Neural progenitor cell (in vitro differentiated cells): ENCODE results near the gene DNAJC16.

- RAMPAGE, long total RNA: no peak
Measured at GRCh38 chr1:13772971-13773406, 73.0 kb downstream of the PRDM2 start.

GRCh38 chr1:13916254-13916888, 216.4 kb downstream of the PRDM2 start:
- RAMPAGE, long total RNA: no peak

DNA sequence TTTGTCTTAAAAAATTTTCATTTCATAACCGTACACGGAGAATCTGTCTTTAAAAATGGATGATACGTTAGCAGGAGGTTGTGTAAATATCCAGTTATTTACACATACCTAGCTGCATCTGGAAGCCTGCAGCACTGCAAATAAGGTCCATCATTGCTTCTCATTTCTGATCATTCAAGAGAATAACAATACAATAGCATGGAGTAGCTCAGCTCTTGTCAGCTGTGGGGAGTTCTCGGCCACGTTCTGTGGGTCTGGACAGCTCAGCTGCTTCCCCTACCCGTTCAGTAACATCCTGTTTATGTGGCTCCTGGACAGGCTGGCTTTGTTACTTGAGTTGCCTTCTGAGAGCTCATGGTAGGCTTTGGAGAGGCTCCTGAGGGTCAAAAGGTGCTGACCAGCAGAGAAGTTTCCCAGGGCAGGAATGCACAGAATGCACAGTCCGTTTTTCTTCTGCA, 35.9 kb downstream of the KAZN start:
- RAMPAGE, long total RNA: no peak

DNA sequence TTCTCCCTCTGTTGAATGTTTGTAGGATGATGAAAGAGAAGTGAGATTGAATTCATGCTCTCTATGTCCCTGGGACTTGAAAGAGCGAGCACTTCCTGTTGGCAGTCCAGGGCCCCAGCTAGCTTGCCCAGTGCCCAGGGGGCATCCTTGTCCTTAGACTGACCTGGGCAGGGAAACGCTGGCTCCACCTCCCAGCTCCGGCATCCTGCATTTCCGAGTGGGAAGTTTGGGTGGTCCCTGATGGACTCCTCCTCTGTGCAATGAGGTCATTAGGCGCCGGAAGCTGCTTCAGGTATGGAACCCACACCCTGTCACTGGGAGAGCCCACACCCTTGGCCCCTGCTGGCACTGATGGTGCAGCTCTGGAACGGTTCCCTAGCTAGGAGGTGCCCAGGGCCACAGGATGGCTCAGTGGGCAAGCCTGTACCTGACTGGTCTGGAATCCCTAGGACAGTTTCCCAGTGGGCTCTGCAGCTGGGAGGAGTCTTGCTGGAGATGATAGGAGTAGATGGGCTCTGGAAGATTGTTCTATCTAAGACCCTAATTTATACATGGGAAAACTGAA, 242.2 kb upstream of the TMEM51 start:
- RAMPAGE, long total RNA: no peak

GRCh38 chr1:14945034-14946370, 208.0 kb upstream of the TMEM51 start:
- RAMPAGE, long total RNA: no peak

DNA sequence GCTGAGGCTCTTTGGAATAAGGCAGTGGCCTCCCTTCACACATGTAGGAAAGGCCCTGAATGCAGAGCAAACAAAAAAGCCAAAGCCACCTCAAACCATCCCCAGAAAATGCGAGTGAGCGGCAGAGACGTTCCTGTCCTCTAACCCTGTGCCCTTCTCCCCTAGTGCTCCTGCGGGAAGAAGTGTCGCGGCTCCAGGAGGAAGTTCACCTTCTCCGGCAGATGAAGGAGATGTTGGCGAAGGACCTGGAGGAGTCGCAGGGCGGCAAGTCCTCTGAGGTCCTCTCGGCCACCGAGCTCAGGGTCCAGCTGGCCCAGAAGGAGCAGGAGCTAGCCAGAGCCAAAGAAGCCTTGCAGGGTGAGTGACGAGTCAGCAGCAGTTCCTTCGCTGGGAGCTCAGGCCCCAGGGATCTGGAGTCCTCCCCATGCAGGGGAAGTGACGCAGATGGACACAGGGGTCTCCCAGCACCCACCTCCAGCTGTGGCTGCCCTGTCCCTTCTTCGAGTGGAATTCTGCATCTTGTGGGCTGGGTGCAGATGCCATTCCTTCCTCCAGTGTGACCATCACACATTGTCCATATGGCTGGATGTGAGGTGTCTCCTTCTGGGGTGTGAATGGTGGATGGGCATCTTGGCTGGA, 192.9 kb upstream of the TMEM51 start:
- RAMPAGE, long total RNA: no peak

- RAMPAGE, long total RNA: no peak
Measured at GRCh38 chr1:15028243-15028509, 125.4 kb upstream of the TMEM51 start.

GRCh38 chr1:15279603-15279908, 32.5 kb downstream of the FHAD1 start:
- RAMPAGE, long total RNA: no peak

DNA sequence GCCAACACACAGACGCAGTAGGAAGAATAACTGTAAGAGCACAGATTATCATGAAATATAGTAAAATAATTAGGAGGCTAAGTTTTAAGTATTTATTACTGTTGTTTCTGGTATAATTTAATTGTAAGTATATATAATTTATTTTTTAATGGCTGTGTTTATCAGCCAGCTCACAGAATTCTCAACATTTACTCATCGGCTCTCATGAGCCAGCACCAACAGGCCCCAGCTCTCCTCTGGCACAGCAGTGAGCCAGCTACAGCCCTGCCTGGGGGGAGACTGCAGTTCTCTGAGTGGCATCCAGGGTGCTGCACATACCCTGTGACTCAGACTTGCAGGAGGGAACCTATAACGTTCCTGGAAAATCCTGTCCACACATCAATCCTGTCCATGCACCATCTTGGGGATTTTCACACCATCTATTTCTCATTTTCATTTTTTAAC, 36.4 kb downstream of the FHAD1 start:
- RAMPAGE, long total RNA: no peak

DNA sequence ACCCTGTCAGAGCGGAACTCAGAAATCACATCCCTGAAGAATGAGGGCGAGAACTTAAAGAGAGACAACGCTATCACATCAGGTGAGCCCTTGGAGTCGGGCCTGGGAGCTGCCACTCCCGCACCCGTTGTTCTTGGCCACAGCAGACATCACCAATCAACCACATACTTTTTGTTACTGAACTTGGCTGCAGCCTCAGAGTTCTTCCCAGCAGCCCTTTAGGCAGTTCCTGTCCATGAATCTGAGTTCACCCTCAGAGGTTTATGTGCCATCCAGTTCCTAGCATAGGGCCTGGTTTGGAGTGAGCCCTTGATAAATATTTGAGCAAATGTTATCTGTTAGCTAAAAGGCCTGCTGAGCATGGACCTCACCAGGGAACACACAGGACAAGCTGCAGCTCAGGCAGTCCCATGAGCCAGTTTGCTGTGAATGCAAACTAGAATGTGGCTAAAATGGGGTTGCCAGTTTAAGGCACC, 61.7 kb downstream of the FHAD1 start:
- RAMPAGE, long total RNA: no peak

GRCh38 chr1:15328730-15329236, 80.9 kb upstream of the EFHD2 start:
- RAMPAGE, long total RNA: no peak

DNA sequence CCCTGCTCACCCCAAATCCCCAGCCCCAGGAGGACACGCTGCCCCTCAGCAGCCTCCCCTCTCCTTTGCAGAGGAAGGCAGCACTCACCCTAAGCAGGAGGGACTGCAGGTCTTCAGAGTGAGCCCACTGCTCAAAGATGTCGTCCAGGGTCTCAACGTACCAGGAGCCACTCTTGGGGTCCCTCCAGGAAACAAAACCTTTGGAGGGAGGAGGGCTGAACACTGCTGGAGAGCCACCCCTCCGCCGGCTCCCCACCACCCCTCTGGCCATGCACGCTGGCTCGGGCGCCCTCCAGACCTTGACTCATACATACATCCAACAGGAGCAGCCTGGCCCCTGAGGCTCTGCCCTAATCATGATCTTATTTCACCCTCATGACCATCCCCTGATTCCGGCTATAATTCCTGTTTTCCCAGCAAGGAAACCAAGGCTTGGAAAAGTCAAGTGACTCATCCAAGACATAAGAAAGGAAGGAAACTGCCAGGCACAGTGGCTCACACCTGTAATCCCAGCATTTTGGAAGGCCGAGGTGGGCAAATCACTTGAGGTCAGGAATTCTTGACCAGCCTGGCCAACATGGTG, 18.0 kb downstream of the CELA2B start:
- RAMPAGE, long total RNA: no peak

- RAMPAGE, long total RNA: no peak
Measured at GRCh38 chr1:15507516-15508296, 16.3 kb downstream of the CASP9 start.

DNA sequence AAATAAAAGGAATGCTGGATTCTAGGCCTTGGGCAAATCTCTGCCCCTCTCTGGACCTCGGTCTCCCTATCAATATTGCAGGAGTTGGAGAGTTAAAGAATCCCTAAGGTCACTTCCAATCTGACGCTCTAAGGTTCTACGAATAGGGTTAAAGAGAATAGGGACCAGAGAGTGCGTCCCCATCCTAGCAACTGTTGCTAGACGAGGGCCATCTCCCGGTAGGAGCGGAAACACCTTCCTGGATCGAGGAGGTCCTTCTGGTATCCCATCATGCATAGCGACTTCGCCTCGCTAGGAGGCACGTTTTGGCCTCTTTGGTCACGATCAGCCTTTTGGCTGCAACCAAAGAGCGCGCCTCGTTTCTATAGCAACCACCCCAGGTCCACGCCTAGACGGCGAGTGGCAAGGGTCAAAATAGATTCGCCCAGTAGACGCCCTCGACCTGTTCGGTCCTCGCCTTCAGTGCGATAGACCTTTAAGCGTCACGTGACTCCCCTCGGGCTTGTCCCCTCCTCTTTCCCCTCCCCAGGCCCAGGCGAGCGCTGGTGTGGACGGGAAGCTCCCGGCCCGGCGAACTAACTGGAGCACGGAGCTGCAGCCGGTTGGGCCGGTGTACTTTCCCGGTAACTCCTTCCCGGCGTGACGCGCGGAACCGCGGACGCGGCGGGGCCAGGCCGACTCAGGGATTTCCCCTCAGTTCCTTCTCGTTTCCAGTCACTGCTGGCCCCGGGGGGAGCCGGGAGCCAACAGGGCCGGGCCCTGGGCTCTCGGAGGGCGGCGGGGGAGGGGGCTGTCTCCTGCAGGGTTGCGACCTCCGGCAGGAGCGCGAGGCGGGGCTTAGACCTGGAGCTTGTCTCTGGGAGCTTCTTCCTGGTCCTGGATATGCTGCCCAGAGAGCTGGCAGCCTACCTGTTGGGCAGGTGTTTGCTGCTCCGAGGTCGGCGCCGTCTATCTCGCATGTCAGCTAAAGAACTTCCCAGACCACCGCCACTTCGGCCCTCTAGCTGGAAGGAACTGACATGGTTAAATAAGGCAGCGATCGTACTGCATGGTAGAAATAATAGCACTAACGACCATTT, at the start of gene DNAJC16:
DNAJC16 (plus strand) TSS at position 513 of the 1,079 bp plus-strand sequence.
- RAMPAGE, long total RNA: start-site peak on the plus strand centred at position 521 of the sequence, 29 bp wide, 98 and 129 reads in 2 replicates

DNA sequence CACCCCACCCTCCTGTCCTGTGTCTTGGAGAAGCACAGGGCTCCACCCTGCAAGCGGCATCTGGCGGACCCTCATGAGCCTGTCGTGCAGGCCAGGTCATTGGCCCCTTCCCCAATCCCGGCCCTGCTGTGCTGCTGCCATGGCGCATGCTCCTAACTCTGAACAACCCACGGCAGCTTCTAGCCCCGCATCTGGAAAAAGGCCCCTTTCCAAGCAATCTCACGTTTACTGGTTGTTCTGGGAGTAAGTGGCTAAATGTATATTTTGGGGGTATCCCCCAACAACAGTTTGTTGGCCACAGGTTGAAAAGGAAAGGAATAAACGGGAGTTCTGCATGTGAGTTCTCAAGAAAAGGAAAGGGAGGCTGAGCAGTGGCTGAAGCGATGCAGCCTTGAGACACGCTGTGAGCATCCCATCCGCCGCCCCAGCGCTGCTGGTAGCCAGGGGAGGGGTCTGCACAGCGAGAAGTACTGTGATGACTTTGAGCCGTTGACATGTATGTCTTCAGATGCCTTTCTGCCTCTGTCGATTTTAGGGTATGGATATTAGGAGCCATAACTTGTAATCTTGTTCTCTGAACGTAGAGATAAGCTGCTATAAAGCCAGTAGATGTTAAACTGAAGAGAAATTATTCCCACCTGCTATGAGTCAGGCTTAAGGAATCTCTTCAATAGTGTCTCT, 16.2 kb downstream of the AGMAT start:
- RAMPAGE, long total RNA: no peak

GRCh38 chr1:15574636-15575251, 10.1 kb downstream of the AGMAT start:
- RAMPAGE, long total RNA: no peak

DNA sequence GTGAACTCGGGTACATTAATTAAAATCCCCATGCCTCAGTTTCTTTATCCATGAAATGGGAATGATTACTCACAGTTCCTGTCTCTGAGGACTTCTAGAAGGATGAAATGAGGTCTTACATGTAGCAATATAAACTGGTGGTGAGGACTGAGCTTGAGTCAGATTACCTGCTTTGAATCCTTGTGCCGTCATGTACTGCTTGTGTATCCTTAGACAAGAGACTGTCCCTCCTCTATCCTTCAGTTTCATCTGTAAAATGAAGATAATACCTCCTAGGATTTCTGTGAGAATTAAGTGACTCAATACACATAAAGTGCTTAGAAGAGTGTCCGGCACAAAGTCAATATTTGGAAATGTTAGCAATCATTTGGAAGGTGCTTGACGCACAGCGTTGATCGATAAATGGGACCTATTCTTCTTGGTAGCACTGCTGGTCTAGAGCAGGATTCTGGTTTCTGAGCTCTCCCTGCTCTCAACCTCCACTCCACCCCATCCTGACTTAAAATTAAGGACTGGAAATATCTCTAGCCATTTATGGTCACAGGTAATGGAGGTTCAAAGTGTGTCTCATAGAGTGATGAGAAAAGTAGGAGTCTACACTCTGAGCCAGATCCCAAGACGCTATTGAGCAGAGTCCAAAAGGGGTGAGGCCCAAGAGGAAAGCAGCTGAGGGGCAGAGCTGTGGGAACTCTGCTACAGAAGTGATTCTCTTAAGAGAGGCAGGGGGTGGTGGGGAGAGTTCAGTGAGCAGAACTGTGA, 11.5 kb upstream of the DDI2 start:
- RAMPAGE, long total RNA: no peak

- RAMPAGE, long total RNA: no peak
Measured at GRCh38 chr1:15643388-15643625, 16.2 kb upstream of the RSC1A1 start.

DNA sequence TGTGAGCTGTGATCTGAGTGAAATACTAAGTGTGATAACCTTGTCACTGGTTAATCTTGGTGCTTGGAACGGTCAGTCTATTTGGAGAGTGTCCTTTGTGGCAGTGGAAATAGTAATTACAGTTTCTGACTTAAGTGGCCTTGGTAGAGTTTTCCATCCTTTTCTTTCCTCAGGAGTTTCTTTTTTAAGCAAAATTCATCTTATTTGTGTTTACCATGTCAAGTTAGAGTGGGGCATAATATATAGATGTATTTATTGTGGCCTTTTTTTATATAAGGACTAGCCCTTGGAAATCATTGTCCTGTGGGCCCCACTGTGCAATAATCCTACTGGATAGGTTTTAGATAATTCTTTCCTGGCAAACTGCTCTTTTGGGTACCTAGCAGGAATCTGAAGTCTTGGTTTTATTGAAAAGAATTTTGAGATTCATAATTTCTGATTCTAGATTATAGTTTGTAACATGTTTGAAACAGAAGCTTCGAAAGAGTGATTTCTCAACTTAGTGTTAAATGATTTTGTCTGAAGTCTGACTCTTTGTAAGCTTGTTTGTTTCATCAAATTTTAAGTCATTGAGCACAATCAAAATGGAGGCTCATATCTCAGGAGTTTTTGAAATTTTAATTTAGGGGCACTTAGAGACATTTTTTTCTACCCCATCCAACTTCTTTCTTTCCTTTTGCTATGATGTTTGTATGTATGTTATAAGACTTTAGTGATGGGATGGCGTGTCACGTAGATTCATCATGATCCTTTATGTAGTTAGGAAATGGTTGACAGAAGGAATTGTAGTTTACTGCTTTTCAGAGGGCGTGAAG, 3.4 kb downstream of the RSC1A1 start:
- RAMPAGE, long total RNA: no peak

- RAMPAGE, long total RNA: no peak
Measured at GRCh38 chr1:15669655-15670370, 10.3 kb downstream of the RSC1A1 start.